Psoas muscle (tissue), 2 donors: ENCODE measurements around a stretch of chr17.

DNA sequence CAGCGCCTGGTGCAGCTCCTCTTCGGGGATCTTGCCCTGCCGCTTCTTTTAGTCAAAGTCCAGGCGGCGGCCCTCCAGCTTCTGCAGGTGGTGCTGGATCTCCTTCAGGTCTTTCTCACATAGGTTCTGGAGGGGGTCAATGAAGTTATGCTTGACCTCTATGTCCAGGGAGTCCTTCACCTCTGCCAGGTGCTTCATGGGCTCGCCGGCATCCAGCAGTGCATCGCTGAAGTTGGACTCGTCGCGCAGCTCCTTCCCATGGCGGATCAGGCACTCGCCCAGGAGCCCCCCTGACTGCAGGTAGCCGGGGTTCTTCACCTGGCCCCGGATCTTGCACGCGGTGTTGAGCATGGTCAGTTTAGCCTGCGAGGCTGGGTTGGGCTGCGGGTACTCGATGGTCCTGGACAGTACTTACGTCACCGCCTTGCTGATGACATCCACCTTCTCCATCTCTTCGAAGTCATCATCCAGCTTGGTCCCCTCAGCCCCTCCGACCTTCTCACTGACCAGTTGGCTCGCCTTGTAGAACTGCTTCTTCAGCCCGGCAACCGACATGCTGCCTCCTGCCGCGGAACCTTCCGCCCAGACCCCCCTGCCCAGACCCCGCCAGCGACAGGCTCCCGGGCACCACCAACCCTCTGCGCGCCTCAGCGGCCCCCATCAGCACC is 99.6 kb downstream of the KPNA2 start:
- PRO-cap, 2 experiments: no peak in any of the 2 experiments

- PRO-cap, 2 experiments: no peak in any of the 2 experiments
Measured at GRCh38 chr17:68195984-68196785, 51.7 kb upstream of the AMZ2 start.

GRCh38 chr17:68238984-68239473 is 8.8 kb upstream of the AMZ2 start:
- PRO-cap, 2 experiments: no peak in any of the 2 experiments

- PRO-cap, 2 experiments: no peak in any of the 2 experiments
Measured at GRCh38 chr17:68248187-68248652, 377 bp downstream of the AMZ2 start.

DNA sequence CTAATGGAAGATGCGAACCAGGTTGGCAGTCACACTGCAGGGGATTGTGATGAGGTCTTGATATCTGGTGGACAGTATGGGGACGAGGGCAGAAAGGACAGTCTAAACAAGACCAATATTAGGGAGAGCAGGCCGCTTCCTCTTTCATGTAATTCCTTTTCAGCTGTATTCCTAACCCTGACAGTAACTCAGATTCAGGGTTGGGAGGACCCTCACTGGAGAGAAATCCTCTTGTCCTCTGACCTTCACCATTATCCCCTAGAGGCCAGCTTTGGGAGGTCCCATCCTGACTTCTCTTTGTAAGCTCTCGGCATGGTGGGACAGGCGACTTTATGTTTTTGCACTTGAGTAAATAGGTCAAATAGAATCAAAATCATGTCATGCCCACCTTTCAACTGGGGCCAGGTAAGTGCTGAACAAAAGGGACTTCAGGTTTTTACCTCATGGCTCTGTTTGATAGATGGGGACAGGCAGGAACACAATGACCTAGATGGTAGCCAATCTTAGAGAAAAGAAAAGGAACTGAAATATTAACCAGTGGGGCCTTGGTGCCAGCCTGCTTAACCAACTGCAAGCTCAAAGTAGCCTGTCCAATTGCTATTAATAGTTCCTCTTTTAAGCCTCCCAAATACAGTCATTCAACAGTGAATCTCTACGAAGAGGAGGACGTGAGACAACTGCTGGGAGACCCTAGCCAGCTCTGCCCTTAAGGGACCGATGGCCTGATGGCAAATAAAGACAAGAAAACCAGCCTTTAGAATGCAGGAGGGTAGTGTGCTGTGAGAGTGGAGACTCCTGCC is 27.9 kb downstream of the ARSG start:
- PRO-cap, 2 experiments: peak in 2 of 2 experiments; most common plus-strand start position 637 of the sequence (in 1); most common minus-strand start position 411 of the sequence (in 1)

GRCh38 chr17:68377959-68379331 is 78.9 kb downstream of the WIPI1 start:
- PRO-cap, 2 experiments: peak in 2 of 2 experiments; most common plus-strand start chr17:68378485 (in 1); most common minus-strand start chr17:68378193 (in 1)

DNA sequence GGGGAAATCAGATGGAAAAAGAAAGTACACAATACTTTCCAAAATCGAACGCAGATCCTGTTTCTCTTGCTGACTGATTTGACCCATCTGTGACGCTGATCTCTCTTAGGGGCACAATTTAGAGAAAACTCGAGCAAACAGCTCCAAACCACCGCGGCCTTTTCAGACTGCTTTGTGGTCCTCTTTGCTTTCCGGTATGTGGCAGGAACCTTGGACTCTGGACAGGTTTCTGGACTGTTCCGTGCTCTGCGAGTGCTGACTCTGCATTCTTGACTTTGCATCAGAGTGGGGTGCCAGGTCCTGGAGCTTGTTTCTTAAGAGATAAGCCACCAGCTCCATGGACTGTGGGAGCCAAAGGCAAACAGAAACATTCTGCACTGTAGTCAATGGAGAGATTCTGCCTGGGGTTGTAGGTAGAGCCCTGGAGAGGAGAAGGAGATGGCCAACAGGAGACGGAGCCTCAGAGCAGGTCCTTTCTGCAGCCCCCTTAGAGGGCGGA is 65.7 kb downstream of the WIPI1 start:
- PRO-cap, 2 experiments: no peak in any of the 2 experiments

GRCh38 chr17:68437882-68438569 is 19.3 kb downstream of the WIPI1 start:
- PRO-cap, 2 experiments: no peak in any of the 2 experiments

GRCh38 chr17:68514033-68514419 is 1.8 kb downstream of the PRKAR1A start:
- PRO-cap, 2 experiments: no peak in any of the 2 experiments

GRCh38 chr17:68573512-68573980 is 27.6 kb downstream of the FAM20A start:
- PRO-cap, 2 experiments: no peak in any of the 2 experiments

- PRO-cap, 2 experiments: no peak in any of the 2 experiments
Measured at GRCh38 chr17:68582194-68582691, 18.9 kb downstream of the FAM20A start.

DNA sequence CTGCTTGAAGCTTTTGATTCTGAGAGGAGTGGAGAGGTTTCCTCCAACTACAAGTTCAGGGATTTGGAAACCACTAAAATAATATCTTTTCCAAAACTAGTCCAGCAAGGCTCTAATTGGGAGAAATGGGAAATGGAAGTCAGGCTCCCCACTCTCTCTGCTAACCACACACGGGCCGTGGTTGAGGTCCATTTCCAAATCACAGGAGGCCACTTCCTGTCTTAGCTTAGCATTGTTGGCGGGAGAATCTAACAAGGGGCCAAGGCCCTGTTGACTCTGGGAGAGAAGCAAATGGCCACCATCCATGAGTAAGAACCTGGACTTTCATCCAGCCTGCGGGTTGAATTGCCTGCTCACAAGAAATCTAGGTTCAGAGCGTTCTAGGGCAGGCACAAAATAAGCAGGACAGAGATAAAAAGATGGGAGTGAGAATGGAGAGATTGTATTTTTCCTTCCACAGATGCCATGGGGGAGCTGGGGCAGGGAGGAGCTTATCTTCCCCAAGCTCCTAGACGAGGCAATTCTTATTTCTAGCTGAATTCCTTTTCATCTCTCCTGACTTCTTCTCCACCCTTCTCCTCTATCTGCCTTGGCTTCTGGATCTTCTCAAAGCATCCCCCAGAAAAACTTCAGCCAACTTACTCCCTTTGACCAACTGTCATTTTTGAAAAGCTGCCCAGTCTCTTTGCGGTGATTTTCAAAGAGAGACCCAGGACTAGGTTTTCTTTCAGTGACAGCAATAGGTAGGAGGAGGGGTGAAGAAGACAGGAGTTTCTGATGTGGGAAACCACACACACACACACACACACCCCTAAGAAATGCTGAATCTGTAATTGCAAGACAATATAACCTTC is 5.5 kb downstream of the FAM20A start:
- PRO-cap, 2 experiments: no peak in any of the 2 experiments

- PRO-cap, 2 experiments: peak in 1 of 2 experiments; most common minus-strand start chr17:68698915 (in 1)
Measured at GRCh38 chr17:68698693-68699159, 97.6 kb upstream of the FAM20A start.

GRCh38 chr17:68824665-68825254 is 130.4 kb downstream of the ABCA8 start:
- PRO-cap, 2 experiments: no peak in any of the 2 experiments

GRCh38 chr17:68963187-68963523 is 8.0 kb upstream of the ABCA8 start:
- PRO-cap, 2 experiments: no peak in any of the 2 experiments

GRCh38 chr17:69240687-69241357 is 12.2 kb upstream of the ABCA10 start:
- PRO-cap, 2 experiments: no peak in any of the 2 experiments

GRCh38 chr17:70128520-70129326 is 40.6 kb upstream of the KCNJ2 start:
- PRO-cap, 2 experiments: no peak in any of the 2 experiments

GRCh38 chr17:70171077-70171664 is 1.8 kb downstream of the KCNJ2 start:
- PRO-cap, 2 experiments: no peak in any of the 2 experiments

GRCh38 chr17:70435162-70435446 is 265.8 kb downstream of the KCNJ2 start:
- PRO-cap, 2 experiments: no peak in any of the 2 experiments

GRCh38 chr17:70756284-70756483 is 586.9 kb downstream of the KCNJ2 start:
- PRO-cap, 2 experiments: no peak in any of the 2 experiments